Ishikawa (cell line): ENCODE data around the gene ABTB2.

DNA sequence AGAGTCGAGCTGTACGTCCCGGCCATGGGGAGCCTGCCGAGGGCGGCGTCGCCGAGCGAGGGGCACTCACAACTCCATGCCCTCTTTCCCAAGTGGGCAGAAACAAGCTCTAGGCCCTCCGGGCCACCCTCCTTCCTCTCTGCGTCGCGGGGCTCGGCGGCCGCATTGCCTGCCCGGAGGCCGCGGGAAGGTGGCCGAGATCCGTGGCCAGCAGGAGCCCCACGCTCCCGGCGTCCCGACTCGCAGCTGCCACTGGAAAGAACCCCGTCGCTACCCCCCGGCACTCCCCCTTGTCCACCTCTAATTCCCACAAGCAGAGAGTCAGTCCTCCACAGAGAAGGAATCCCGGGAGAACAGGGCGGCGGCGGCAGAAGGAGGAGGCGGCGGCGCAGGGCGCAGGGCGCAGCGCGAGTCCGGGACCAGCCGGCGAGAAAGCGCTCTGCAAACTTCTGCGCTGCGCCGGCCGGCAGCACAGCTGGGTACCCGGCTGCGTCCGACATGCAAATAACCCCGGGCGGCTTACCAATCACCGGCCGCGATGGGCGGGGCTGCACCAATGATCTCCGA is at the start of gene ABTB2:
TSS of gene ABTB2 (minus strand) at position 453 of the 567 bp plus-strand sequence.
- RRBS: 2% methylated on average over 38 of the region's 58 CpGs

DNA sequence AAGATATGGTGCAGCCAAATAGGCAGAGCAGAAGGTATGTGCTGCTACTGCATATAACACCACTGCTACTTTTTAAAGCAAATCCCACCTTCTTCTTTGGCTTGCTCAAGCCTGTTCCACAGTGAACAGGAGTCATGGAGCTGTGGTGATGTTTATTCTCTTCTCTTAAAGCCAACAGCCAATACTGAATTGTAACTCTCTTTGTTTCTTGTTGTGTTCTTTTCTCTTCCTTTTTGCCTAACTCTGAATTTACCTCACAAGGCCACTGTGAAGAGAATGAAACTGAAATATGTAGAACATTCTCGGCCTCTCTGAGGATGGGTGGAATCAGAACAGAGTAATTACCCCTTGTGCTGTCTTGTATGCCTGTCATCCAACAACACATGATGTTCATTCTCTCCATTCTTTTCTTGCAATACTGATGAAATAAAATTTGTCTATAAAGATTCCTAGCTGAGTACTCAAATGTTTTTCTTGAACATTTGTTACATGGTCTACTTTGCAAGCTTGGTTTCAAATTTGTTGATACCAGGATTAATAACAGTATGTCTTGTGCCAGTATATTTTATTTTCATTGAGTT is 2.7 kb upstream of the CAT start:
- RRBS: no CpG with 5 or more reads among the region's 1 CpG

- RRBS: no CpG with 5 or more reads among the region's 2 CpGs
These were observed 50.1 kb upstream of the EHF start for GRCh38 chr11:34570827-34571187.

- RRBS: 82% methylated on average over 2 of the region's 12 CpGs
These were observed 20.4 kb upstream of the EHF start for GRCh38 chr11:34600168-34601219.

DNA sequence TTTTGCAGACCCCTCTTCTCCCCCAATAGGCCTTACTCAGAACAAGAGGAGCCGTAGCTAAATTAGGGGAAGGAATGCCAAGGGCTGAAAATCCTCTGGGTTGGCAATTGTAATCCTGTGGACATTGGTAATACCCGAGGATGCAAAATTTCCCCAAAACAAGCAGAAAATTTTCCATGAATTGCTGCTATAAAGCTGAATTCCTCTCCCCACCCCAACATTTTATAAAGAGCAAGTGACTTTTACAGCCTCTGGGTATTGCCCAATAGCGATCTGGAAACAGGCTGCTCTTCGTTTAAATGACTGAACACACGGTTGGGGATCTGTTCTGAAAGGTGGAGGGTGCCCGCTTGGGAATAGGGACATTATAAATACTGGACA is 20.5 kb downstream of the EHF start:
- RRBS: no CpG with 5 or more reads among the region's 6 CpGs

DNA sequence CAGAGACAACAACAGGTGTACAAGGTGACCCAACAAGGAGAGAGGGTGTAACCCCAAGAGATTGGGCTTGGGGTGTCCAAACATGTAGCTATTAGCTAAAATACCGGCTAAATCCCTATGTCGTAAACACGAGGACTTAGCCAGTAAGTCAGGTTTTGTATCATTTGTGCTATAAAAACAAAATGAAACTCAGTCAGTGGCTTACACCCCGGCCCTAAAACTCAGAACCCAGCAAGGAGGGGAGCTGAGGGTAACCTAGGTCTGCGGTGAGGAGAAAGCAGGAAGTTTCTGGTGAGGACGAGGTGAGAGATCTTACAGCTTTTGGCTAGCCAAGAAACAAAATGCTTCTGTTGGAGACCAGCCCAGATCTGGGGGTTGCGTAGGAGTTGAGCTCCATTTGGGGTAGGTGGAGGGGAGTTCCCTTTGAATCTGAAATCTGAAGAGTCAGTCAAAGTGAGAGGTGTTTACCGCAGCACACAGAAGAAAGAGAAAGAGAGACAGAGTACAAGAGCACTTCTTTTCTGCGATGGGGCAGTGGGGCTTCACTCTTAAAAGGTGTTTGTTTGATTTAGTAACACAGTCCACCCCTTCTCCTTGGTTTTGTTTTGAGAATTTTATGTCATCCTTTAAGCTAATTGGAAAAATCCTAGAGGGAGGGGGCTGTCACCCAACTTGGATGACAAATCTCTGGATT is 29.6 kb downstream of the EHF start:
- RRBS: 82% methylated on average over 4 of the region's 9 CpGs

GRCh38 chr11:34685148-34685563 is 64.3 kb downstream of the EHF start:
- RRBS: no CpG with 5 or more reads among the region's 10 CpGs

DNA sequence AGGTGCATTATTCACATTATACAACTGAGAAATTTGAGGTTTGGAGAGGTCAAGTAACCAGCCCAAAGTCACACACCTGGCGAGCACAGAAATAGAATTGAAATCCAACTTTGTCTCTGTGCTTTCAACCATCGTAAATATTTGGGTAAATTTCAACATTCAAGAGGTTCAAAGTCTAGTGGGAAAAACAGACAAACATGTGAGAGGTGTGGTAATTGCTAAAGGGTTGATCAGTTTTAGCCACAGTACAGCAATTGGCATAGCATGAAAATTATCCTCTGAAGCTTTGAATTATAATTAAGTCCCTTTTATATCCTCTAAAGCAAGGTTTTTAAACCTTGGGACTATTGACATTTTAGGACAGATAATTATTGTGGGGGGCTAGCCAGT is 131.6 kb downstream of the APIP start:
- RRBS: no CpG with 5 or more reads among the region's 2 CpGs

DNA sequence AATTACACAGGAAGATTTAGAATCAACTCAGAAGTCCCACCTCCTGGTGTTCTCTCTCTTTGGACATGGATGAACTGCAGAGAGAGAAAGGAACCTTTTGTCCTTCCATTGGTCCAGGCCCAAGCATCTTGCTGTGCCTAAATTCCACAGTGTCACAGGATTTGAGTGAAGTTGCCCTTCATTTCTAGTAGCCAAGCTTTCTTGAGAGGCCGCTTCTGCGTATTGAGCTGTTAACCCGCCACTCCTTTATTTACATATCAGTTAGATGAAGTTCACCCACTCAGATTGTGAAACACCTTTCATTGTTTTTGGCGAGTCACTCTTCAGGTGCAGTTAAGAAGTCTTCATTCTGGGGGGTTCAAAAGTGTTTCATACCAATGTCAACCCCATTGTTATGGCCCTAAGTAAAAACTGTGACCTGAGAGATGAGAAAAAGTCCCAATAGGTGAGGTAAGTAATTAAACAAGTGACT is 61.2 kb downstream of the APIP start:
- RRBS: no CpG with 5 or more reads among the region's 4 CpGs

DNA sequence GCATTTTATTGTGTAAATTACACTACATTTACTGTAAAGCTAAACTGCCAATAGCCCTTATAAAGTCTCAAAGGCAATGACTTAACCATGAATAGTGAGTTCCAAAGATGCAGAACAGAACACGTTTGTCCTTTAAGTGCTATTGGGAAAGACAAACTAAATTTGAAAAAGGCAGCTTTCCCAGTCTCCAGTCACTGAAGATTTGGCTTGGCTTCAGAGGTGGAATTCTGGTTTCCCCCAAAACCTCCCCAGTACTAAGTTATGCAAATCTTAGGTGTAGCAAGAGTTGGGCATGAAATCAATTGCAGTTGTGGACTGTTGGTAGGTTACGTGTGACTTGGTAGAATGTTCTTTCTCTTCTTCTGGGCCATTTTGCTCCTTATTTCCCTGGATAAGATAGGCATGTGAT is 60.7 kb downstream of the APIP start:
- RRBS: no CpG with 5 or more reads among the region's 2 CpGs

DNA sequence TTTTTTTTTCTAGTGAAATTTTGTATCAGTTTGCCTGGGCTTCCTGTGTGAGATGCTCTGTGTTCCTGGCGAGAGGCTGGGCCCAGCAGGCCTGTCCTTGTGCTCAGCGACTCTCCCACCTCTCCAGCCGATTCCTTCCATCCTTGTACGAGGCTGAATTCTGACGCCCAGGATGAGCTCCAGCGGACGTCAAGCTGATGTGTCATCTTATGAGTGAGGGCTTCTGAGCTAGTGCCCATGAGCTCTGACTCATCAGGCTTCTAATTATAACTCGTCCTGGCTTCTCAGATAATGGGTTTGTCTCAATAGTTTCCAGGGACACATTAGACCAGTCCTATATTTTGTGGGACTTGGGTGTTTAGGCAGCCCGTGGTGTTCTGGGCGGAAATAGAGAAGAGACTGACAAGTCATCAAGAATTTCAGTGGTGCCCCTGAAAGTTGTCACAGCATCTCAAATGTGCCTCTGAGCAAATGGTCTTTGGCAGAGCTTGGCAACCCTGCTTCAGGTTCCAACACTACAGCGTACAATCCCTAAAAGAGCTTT is 108.2 kb upstream of the CD44 start:
- RRBS: no CpG with 5 or more reads among the region's 11 CpGs

DNA sequence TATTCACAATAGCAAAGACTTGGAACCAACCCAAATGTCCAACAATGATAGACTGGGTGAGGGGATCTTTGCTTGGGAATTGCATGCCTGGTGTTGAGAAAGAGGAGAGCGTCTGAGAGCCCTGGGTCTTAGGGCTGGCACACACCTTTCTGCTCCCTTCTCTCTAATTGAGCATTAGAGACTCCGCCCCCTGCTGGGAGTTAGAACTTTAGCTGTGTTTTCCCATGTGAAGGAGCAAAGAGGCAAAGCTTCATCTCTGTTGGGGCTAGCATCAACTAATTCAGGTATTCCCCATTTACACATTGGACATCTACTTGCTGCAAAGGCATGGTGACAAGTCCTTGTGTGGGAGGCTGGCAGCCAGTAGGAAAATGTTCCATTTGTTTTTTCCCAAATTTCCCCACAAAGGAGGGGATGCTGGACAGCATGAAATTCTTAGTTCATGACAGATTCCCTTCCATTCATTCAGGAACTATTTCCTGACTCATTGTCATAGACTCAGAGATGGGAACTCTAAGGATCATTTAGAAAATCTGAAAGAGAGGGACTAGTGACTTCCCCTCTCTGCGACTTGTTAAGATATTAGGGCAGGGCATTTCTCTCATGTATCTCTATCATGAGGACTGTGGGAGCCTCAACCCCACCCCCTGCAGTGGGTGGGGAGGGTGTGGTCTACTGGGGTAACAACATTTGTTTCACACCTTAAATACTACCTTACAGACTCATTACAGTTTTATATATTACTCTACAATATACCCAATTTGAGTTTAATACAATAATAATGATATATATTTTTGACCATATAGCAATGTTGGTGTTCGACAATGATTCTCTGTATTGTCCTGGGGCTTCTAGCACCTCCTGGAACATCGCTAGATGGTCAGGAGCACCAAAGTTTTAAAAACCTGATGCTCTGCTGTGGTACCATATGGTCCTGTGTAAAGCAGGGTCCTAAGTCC is 3.7 kb downstream of the CD44 start:
- RRBS: no CpG with 5 or more reads among the region's 5 CpGs

DNA sequence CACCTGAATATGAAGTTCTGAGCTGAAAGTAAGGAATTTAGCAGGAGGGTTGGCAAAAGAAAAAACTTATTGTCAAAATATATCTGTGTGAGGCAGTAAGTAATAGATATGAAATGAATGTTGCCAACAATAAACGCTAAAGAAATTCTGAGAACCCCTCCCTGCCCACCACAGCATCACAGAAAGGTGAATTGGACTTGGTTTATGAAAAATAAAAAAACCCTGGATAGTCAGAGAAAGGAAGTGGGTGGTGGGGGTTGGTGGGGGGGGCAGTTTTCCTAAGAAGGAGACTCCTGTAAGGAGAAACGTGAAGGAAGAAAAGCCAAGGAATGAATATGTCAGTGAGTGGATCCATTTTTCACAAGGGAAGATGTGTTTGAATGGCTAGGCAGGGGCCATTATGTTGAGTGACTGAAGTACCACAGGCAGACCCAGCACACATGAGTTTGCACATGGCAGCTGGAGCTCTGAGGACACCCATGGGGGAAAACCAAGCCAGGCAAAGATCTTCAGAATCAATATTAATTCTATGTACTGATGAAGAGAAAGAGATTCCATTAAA is 67.5 kb downstream of the CD44 start:
- RRBS: no CpG with 5 or more reads among the region's 2 CpGs

- RRBS: no CpG with 5 or more reads among the region's 3 CpGs
These were observed 68.4 kb downstream of the CD44 start for GRCh38 chr11:35207458-35207722.

DNA sequence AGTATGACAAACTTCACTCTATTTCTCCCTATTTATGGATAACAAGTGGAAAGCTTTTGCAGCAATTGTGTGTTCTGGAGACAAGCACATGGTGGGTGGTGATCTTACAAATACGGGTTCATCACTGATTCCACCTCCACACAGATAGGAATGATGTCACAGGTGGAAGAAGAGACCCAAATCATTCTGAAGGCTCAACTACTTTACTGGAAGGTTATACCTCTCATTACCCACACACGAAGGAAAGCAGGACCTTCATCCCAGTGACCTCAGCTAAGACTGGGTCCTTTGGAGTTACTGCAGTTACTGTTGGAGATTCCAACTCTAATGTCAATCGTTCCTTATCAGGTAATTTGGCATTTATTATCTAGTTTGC is 72.1 kb downstream of the CD44 start:
- RRBS: no CpG with 5 or more reads among the region's 3 CpGs

GRCh38 chr11:35221389-35221854 is 82.5 kb downstream of the CD44 start:
- RRBS: no CpG with 5 or more reads among the region's 4 CpGs

DNA sequence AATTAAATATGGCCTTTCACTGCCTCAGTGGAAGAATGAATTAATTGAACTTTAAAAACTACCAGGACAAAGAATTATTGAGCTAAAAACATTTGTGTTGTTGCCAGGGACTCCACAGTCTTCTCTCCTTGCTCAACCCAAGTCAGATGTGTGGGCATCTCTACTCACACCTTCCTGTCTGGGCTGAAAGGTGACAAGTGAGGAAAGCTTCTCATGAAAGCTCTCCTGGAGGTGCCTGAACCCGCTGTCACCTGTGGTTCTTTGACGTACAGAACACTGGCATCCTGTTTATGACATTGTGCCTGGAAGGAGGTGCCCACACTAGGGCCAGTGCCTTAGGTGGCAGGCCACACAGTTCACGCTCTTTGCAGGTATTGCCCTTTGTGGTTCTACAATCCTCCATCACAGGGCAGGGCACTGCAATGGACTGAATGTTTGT is 108.4 kb downstream of the CD44 start:
- RRBS: no CpG with 5 or more reads among the region's 3 CpGs